ENCODE data around the gene CHRNA3.

DNA sequence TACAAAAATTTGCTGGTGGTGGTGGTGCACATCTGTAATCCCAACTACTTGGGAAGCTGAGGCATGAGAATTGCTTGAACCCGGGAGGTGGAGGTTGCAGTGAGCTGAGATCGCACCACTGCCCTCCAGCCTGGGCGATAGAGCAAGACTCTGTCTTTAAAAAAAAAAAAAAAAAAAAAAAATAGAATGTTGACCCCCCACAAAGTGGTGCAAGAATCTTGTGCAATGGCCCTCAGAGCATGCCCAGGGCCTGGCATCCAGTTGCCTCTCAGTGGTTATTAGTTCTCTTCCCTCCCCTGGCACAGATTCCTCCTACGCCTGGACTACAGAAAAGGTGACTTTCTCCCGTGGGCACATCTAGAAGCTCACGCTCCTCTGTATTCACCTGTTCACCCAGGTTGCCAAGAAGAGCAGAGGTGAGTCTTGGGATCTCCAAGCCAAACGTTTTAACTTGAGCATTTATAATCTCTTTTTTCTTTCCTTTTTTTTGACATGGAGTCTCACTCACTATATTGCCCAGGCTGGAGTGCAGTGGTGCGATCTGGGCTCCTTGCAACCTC is 36.7 kb downstream of the ACSBG1 start:
- RRBS, result no CpG with 5 or more reads among the region's 8 CpGs

DNA sequence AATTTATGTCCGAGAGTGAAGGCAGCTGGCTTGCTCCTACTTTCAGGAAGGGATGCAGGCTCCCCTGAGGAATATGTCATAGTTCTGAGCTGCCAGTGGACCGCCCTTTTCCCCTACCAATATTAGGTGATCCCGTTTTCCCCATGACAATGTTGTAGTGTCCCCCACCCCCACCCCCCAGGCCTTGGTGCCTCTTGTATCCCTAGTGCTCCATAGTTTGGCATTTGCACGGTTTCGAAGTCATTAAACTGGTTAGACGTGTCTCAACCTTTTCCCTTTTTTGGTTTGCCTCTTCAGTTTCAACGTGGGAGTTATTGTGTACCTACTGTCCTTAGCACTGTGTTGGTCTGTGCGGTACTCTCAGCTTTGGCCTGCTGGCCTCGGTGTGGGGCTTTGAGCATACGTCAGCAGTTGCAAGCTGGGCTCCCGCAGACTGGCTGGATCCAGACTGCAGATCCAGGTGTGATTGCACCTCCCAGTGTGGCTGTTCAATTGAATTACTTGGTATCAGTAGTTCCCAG is 7.9 kb downstream of the CRABP1 start:
- RRBS, result no CpG with 5 or more reads among the region's 11 CpGs

GRCh38 chr15:78406216-78406424 is 31.9 kb upstream of the IREB2 start:
- RRBS, result 44% methylated on average over 2 of the region's 5 CpGs

GRCh38 chr15:78565983-78566706 is 825 bp downstream of the CHRNA5 start:
- RRBS, result no CpG with 5 or more reads among the region's 19 CpGs

DNA sequence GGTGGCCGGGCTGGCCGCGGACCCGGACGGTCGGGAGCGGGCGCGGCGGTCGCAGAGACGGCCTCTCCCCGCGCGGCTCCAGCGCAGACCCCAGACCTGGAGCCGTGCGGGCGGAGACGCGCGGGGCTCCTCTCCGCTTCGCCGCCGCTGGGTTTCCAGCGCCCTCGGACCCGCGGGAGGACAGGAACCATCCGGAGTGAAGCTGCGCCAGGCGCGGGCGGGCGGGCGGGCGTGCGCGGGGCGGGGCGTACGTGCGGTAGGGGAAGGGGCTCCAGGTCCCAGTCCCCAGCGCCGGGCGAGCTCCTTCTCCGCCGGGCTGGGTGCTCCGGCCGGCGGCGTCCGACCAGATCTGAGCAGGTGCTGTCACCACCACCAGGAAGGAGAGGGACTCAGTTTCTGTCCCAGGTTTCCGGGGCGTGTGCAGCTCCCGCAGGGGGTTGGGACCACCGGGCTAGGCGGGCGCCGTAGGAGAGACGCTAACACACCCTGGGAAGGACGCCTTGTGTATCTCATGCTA is at the start of gene CHRNA3:
Gene CHRNA3 (minus strand): TSS at position 198 of the 517 bp plus-strand sequence.
- RRBS, result 2% methylated on average over 22 of the region's 63 CpGs

DNA sequence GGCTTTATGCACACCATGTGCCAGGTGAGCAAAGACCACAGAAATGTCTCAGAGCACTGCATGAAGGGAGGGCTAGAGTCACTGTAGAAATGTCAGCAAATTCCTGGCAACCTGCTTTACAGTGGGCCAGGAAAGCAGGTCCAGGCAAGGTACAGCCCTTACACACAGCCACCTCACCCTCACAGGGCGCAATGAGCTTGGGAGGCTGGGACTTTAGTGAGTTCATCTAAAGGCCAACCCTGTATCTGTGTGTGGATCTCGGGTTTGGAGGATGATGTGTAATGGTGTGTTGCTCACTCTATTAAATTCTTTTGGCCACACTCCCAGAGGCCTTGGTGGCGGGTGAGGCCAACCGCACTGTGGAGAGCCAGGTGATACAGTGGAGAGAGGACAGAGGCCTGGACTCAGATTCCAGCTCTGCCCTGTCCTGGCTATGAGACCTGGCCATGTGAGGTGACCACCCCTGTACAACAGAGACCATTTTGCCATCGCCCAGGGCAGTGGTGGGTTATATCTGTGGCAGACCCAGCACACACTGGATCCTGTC is 13.9 kb downstream of the CTSH start:
- RRBS, result no CpG with 5 or more reads among the region's 5 CpGs

GRCh38 chr15:78991496-78991860 is 46.6 kb upstream of the CTSH start:
- RRBS, result no CpG with 5 or more reads among the region's 10 CpGs

GRCh38 chr15:79507208-79507501 is 75.0 kb downstream of the MINAR1 start:
- RRBS, result no CpG with 5 or more reads among the region's 3 CpGs

DNA sequence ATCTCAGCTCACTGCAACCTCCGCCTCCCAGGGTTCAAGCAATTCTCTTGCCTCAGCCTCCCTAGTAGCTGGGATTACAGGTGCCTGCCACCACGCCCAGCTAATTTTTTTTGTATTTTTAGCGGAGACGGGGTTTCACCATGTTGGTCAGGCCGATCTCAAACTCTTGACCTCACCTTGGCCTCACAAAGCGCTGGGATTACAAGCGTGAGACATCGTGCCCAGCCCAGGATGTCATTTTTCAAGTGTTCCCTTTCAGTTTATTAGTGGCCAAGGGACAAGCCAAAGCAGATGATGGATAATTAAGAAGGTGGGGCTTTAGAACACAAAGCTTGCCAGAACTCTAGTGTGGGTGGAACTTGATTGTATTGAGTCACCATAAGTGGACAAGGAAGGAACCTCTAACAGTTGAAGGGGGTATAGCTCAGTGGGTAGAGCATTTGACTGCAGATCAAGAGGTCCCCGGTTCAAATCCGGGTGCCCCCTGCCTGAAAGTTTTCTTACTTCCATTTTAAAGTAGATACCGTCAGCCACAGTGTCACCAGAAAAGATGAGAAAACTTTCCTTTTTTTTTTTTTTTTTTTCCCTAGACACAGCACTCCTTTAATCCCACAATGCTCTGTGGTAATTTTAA is 152.5 kb downstream of the MTHFS start:
- RRBS, result no CpG with 5 or more reads among the region's 11 CpGs

DNA sequence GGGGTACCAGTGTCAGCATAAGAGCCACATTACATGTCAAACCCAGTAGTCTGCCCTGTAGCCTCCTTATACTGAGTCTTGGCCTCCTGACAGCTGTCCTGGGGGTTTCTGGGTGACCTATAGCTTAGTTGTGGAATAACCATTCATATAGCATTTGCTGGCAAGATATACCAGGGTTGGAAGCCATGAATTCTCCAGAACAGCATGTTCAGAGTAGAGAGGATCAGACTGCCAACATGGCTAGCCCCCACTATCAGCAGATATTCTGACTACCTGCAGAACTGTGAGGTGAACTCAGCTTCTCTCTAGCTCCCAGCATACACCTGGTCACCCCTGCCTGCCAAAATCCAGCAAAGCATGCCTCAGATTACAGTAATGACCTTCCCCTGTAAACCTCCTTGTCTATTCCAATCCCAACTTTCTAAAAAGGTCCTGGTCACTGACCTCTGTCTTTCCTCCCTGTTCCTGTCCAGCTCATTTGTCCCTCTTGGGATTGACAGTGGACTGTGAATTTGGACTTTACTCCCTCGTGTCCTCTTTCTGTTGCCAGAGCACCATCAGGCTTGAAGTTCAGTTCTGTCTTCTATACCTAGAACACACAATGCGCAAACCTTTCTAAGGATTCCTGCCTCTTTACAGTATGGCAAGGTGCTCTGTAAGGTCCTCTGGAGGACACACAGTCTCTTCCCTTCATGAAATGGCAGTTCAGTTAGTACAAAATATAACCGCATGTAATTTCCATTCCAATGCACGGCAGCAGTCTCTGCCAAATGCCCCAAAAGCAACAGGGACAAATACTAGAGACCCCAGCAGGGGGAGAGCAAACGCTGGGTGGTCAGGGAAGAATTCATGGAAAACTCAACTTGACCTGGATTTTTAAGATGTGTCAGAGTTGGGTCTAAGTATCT is 50.3 kb downstream of the MTHFS start:
- RRBS, result no CpG with 5 or more reads among the region's 5 CpGs

- RRBS, result no CpG with 5 or more reads among the region's 5 CpGs
Measured at GRCh38 chr15:79895689-79896269, 1.0 kb downstream of the MTHFS start.

DNA sequence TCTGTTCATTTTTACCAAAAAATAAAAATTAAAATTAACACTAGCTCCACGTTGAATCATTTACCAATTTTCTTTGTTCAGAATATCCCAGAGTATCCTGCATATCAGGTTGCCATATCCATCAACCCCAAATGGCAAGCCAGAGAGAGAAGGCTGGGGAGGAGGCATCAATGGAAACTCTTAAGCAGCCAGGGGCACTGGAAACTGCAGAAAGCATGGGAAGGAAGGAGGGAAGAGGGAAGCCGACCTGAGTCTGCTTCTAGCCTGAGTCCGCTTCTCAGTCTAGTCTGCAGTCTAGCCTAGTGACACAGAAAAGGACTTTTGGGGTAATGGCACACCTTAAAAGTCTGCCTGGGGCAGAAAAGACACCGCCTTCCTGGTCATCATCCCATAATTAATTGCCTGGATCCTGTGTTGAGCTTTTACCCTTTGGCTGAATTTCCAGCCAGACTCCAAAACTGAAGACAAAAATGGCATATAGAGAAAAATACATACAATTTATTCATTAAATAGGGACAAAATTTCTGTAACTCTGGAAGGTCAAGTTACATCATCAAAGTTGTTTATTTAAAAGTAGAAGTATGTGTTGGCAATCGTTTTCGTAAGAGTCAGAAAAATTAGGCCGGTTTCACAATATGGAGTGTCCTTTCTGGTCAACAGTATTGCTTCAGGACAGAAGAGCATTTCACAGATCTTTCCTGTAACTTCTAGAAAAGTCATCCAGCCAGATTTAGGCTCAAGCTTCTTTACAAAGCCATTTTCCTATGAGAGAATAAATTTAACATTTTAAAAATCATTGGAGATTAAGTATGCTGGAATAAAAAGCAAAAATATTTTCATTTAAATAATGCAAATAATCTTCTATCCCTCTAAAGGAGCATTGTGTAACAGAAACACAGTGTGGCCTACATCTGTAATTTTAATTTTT is 1.8 kb upstream of the MTHFS start:
- RRBS, result no CpG with 5 or more reads among the region's 7 CpGs

GRCh38 chr15:79967589-79968723 is 3.0 kb downstream of the BCL2A1 start:
- RRBS, result no CpG with 5 or more reads among the region's 11 CpGs

DNA sequence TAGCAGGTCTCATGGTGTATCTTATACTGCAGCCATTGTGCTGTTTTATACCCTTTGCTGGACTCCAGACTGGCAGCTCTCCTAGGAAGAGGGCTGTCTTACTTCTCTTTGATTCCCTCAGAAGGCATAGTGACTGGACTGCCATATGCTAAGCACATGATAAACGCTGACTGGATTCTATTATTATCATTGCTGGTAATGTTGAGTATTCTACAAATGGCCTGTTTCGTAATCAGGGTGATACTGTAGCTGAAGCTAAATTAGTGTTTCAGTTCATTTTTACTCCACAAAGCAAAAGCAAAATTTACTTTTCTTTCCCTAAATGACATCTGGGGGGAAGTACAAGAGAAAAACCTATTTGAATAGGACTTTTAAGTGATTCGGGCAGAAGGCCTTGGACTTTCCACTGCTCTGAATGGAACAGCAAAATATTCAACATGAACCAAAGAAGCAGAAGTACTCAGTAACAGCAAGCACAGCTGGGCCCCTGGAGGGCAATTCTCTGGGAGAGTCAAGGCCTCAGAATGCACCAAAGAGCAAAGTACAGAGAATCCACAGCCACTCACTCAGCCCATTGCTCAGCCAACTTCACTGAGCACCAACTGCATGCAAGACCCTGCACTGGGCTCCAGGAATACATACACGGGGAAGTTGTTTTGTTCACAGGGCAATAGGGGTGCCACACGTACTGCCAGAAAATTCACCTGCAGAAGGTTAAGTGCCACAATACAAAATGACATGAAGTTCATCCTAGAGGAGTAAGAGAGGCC is 7.9 kb upstream of the BCL2A1 start:
- RRBS, result no CpG with 5 or more reads among the region's 5 CpGs

- RRBS, result no CpG with 5 or more reads among the region's 2 CpGs
Measured at GRCh38 chr15:79988701-79989118, 17.7 kb upstream of the BCL2A1 start.

DNA sequence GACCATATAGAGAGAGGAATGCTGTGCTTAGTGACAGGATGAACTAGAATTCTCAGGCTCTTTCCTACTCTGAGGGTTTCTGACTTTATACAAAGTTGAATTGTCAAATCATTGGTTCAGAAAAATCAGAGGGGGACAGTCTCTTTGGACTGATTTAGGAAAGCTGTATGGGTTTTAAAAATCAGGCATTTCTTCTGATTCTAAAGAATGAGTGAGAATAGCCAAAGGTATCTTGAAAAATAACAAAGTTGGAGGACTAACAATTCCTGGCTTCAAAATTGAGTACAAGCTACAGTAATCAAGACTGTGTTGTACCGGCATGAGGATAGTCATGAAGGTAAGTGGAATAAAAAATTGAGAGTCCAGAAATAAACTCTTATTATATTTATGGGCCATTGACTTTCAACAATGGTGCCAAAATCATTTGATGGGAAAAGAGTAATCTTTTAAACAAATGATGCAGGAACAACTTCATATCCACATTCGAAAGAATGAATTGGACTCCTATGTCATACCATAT is 26.6 kb upstream of the FAH start:
- RRBS, result no CpG with 5 or more reads among the region's 2 CpGs

DNA sequence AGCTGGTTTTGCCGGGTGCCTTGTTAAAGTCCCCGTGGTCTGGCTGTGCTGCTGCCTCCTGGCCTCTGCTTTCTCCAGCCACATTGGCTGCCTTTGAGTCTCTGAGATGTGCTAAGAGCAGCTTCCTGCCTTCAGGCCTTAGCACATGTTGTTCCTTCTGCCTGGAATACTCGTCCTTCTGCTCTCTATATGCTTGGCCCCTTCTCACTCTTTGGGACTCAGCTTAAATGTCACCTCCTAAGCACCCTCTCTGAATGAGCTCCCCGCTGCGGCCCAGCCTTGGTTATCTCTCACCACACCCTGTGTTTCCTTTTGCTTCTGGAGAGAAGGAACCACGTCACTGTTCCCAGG is 2.1 kb downstream of the FAH start:
- RRBS, result no CpG with 5 or more reads among the region's 6 CpGs

DNA sequence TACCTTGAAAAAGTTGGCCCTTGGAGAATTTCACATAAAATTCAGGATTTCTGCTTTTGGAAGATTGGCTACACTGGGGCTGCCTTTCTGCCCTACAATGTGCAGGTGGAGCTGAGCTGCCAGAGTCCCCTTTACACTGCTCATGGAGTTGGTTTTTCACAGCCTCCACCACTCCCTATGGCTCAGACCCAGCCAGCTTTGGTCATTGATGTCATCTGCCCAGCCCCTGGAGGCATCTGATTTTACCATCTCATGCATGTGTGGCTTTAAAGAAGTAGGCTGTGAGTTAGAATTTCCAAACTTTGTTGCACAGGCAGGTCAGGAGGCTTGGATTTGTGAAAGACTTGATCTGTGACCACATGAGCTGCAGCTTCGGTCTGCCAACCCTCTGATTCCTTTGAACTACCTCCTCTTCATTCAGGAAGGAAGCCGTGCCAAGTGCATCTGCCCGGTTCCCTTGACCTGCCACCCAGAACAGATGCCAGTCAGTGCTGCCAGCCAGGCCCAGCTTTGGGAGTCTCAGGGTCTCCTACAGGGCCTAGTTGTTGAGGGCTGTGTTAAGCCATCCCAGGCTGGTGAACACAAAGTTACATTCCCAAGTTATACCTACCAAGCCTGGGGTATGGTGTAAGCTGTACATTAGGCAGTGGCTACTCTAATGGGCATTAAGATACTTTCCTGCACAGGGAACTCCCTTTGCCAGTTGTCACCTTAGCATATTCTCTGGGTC is 9.2 kb downstream of the CTXND1 start:
- RRBS, result no CpG with 5 or more reads among the region's 3 CpGs

DNA sequence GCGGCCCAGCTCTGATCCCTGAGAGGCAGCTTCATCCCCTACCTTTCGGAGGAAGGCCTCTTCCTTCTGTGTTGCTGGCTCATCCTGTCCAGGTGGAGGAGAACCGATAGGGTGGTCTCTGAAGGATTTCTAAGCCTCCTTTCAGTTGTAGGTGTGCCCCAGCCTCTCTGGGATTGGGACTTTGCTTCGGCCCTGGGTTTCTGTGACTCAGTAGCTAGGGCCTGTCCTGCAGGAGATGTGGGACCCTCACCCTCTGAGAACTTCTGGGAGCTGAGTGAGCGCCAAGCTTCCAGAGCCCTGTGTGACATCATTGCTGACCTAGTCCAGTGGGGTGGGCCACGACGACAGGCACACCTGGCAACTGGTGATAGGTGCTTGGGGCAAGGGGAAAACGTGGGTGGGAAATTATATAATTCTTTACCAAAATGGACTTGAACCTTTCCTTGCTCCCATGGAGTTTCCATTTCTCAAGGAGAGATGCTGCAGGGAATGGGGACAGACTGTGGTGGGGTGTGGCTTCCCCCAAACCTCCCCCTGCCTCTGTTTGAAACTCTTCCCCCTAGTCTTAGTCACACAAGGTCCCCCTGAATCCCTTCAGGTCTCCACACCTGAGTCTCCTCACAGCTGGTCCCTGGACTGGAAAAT is 62.5 kb upstream of the ARNT2 start:
- RRBS, result no CpG with 5 or more reads among the region's 8 CpGs

DNA sequence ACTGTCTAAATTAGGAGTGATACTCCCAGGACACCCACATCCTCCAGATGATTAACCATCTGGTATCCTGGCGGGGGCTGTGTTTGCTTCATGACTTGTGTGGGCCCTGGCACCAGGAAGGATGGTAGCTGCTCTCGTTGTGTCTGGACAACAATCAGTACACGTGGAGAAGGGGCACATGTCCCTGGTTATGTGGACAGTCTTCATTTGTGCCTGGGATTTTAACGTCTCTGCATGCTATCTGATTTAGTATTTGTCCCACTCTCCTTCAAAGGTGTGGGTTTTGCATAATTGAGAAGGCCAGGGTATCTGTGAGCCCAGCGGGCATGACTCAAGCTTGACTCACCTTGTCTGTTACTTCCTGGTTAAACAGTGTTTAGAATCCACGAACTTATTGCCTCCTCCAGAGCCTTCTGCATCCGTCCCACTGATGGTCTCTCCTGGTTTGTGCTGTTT is 32.4 kb downstream of the ARNT2 start:
- RRBS, result no CpG with 5 or more reads among the region's 7 CpGs